Measurements from ENCODE around the gene TRUB1.

DNA sequence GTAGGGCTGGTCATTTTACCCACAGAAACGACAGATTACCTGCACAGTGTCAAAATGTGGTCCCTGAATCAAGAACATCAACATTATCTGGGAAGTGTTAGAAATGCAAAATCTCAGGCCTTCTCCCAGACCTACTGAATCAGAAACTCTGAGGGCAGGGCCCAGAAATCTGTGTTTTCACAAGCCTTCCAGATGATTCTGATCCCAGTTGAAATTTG lies 34.6 kb downstream of the ABLIM1 start:
- PRO-cap, 4 experiments, result no peak in any of the 4 experiments
- RAMPAGE, long total RNA, 4 experiments, result no peak in any of the 4 experiments

- PRO-cap, 4 experiments, result no peak in any of the 4 experiments
- RAMPAGE, long total RNA, 4 experiments, result no peak in any of the 4 experiments
Observed at GRCh38 chr10:114661091-114661948, 3.2 kb upstream of the ABLIM1 start.

- PRO-cap, 4 experiments, result no peak in any of the 4 experiments
- RAMPAGE, long total RNA, 4 experiments, result no peak in any of the 4 experiments
Observed at GRCh38 chr10:114706375-114706813, 48.3 kb upstream of the ABLIM1 start.

DNA sequence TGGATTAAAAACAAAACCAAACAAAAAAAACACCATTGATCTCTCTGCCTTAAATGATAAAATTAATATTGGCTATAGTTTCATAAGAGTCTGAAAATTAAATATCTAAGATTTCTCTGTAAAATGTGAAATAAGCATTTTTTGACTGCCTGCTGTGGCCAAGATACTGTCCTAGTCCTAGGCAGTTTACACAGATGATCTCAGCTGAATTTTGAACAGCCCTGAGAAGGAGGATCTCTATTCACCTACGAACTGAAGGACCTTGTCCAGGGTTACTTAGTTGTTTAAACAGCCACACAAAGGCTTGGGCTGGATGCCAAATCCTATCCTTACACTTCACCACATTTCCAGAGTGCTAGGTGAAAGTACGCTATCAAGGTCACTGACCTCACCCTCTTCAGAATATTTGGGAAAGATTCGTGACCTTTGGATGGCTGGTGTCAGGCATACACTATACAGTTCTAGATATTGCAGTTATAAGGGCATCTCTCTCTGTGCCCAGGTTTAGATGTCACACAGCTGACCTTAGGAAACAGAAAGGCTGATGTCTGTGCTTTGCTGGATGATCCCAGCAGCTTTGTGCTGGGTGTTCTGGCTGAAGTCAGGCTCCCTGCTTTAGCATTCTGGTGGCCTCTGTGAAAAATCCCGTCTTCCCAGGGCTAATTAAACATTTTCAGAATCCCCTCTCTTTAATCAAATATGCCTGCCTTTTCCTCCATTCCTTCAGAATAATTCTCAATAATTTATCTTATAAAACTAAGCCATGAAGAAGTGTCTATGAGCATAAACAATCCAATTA lies 61.2 kb upstream of the ABLIM1 start:
- PRO-cap, 4 experiments, result no peak in any of the 4 experiments
- RAMPAGE, long total RNA, 4 experiments, result no peak in any of the 4 experiments

DNA sequence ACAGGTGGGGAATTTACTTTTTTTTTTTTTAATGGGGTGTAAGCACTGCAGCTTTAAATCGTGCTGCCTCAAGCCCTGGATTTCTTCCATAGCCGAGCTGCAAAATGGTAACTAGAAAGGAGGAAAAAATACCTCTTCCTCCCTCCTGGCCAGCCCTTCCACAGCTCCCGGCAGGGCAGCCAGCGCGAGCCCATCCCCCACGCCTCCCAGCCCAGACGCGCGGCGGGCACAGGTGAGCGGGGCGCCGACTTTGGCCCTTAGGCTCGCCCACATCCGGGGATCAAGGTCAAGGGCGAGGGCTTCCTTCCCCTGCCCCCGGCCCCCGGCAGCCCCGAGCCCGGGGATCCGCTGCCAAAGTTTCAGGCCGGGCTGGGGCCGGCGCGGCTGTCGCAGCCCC lies 54.0 kb upstream of the FHIP2A start:
- PRO-cap, 4 experiments, result no peak in any of the 4 experiments
- RAMPAGE, long total RNA, 4 experiments, result no peak in any of the 4 experiments

GRCh38 chr10:114825406-114825983 lies 3.9 kb downstream of the FHIP2A start:
- PRO-cap, 4 experiments, result no peak in any of the 4 experiments
- RAMPAGE, long total RNA, 4 experiments, result no peak in any of the 4 experiments

- PRO-cap, 4 experiments, result no peak in any of the 4 experiments
- RAMPAGE, long total RNA, 4 experiments, result no peak in any of the 4 experiments
Observed at GRCh38 chr10:114843472-114844056, 22.0 kb downstream of the FHIP2A start.

- PRO-cap, 4 experiments, result no peak in any of the 4 experiments
- RAMPAGE, long total RNA, 4 experiments, result no peak in any of the 4 experiments
Observed at GRCh38 chr10:114845882-114846581, 24.5 kb downstream of the FHIP2A start.

- PRO-cap, 4 experiments, result peak in 4 of 4 experiments; most common plus-strand start chr10:114938227 (in 3)
- RAMPAGE, long total RNA, 4 experiments, result start-site peak on the plus strand in 3 of 4 experiments, at chr10:114938224-114938256 at its widest, 96 to 266 reads per replicate
Observed at GRCh38 chr10:114937852-114939118, at the start of gene TRUB1. Gene TRUB1, plus strand, starts transcription at chr10:114938195.

DNA sequence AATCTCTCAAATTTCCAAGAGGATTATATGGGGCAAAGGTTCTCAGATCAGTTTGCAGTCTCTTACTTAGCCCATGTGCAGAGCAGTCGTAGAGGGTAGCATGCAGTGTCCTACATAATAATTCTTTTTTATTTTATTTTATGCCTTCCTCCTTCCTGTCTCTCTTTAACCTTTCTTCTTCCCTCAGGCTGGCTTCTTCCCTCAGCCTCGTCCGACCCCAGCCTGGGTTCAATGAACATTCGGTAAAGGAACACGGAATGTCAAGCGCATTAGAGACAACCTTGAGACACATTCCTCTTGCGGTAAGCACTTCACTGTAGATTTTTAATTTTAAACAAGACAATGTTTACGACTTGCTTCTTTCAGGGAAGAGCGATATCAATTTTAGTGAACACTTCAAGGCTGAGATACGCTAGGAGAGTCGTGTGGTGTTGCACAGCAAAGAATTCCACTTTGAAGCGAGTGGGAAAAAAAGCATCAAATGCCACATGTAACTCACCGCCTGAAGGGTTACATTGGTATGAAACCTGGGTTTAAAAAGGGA lies 69.0 kb upstream of the ATRNL1 start:
- PRO-cap, 4 experiments, result no peak in any of the 4 experiments
- RAMPAGE, long total RNA, 4 experiments, result no peak in any of the 4 experiments

GRCh38 chr10:116001174-116001778 lies 271.7 kb downstream of the GFRA1 start:
- PRO-cap, 4 experiments, result no peak in any of the 4 experiments
- RAMPAGE, long total RNA, 4 experiments, result no peak in any of the 4 experiments

DNA sequence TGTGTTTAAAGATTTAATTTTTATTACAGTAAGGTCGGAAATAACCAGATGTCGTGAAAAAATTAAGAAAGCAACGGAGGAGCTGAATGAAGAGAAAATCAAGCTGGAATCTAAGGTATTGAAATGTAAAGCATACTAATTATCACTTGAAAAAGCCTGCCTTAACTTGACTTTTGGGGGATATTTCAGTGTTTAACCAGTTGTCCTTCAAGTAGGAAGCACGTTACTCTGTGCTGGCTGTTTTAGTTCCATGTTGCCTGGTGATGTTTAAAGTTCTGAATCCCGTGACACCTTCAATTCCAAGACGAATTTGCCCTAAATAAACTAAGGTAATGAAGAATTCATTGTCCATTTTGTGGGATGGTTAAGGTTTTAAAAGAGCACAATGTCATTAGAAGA lies 1.0 kb downstream of the CCDC172 start:
- PRO-cap, 4 experiments, result no peak in any of the 4 experiments
- RAMPAGE, long total RNA, 4 experiments, result no peak in any of the 4 experiments

DNA sequence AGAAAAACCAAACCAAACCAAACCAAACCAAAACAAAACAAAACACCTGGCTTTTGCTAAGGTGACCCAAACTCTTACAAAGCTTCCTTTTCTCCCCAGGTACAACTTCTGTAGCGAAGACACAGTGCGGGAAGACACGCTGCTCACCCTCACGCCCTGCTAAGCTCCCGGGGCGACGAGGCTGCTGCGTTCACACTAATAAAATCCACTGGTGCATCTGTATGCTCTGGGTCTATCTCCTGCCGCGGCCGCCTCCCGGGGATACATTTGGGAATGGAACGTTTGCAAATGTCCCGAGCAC lies 18.1 kb downstream of the PNLIPRP1 start:
- PRO-cap, 4 experiments, result no peak in any of the 4 experiments
- RAMPAGE, long total RNA, 4 experiments, result no peak in any of the 4 experiments

GRCh38 chr10:116627089-116627748 lies 36.5 kb downstream of the PNLIPRP1 start:
- PRO-cap, 4 experiments, result no peak in any of the 4 experiments
- RAMPAGE, long total RNA, 4 experiments, result no peak in any of the 4 experiments

GRCh38 chr10:116698216-116698821 lies 28.6 kb upstream of the C10orf82 start:
- PRO-cap, 4 experiments, result no peak in any of the 4 experiments
- RAMPAGE, long total RNA, 4 experiments, result no peak in any of the 4 experiments

GRCh38 chr10:116774706-116775197 lies 32.4 kb upstream of the HSPA12A start:
- PRO-cap, 4 experiments, result no peak in any of the 4 experiments
- RAMPAGE, long total RNA, 4 experiments, result no peak in any of the 4 experiments

DNA sequence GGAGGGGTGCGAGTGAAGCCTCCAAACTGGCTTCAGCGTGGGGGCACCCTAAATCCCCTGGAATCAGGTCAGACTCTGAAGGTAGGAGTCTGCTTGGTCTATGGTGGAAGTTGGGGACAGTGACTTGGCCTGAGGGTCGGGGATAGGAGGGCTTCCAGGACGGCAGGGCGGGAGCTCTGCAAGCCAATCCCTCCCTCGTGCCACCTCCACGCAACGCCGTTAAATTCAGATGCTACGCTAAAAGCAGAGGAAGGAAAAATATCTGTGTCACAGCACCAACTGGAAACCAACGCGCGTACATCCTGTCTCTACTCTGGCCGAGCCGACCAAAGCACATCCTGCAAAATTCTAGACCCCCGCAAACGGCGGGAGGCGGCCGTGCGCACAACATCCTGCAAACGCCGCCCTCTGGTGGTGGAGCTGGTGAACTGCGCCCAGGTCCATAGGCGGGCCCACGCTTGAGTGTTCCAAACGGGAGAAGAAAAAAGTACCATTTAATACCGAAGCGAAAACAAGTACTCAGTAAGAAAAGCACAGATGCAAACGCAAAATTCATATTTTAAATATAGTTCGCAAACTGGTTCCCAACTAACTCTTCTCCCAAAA lies 45.6 kb upstream of the HSPA12A start:
- PRO-cap, 4 experiments, result peak in 2 of 4 experiments; most common minus-strand start position 218 of the sequence (in 1)
- RAMPAGE, long total RNA, 4 experiments, result no peak in any of the 4 experiments

GRCh38 chr10:116829991-116830548 lies 19.2 kb upstream of the ENO4 start:
- PRO-cap, 4 experiments, result no peak in any of the 4 experiments
- RAMPAGE, long total RNA, 4 experiments, result no peak in any of the 4 experiments

DNA sequence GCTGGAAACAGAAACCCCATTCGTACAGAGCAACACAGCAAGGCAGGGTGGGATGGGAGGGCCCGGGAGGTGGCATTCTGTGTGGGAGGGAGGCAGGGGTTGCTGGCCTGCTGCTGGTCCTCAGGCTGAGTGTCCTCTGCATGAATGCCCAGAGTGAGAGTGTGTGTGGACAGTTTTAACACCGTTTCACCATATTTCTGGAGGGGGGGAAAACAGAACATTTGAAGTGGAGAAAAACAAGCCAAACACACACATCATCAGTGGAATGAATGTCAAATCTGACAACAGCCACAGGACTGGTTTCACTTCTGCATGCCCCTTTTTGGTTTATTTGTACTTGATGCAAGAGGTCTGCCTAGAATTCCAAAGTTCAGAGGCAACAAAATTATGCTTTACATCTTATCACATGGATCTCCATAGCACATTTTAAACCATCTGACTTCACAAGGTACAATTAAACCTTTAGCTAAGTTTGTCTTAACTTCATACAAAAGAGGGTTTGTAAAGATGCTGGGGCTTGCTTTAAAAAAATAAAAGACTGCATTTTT lies 11.0 kb upstream of the ENO4 start:
- PRO-cap, 4 experiments, result no peak in any of the 4 experiments
- RAMPAGE, long total RNA, 4 experiments, result no peak in any of the 4 experiments

DNA sequence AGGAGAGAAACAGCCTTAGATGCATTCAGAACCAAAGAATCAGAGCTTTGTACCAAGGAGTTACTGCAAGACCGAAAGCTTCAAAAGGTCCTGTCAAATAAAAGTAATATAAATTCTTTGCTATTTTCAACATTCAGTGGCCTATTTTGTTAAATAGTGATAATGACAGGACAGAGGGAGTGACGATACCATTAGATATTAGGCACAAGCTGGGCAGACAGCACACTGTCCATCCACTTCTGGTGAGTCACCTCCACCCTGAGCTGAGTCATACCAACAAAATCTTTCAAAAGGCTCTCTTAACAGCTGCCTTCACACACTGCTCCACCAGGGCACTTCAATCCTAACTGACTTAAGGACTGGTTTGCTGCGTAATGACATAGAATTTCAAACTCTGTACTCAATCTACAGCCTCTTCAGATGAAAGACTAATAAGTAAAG lies 57.9 kb downstream of the SHTN1 start:
- PRO-cap, 4 experiments, result no peak in any of the 4 experiments
- RAMPAGE, long total RNA, 4 experiments, result no peak in any of the 4 experiments

Measured in spleen (tissue), 7 donors.